ENCODE measurements around the genes RPA3, ENSG00000226690 and ARL4A.

DNA sequence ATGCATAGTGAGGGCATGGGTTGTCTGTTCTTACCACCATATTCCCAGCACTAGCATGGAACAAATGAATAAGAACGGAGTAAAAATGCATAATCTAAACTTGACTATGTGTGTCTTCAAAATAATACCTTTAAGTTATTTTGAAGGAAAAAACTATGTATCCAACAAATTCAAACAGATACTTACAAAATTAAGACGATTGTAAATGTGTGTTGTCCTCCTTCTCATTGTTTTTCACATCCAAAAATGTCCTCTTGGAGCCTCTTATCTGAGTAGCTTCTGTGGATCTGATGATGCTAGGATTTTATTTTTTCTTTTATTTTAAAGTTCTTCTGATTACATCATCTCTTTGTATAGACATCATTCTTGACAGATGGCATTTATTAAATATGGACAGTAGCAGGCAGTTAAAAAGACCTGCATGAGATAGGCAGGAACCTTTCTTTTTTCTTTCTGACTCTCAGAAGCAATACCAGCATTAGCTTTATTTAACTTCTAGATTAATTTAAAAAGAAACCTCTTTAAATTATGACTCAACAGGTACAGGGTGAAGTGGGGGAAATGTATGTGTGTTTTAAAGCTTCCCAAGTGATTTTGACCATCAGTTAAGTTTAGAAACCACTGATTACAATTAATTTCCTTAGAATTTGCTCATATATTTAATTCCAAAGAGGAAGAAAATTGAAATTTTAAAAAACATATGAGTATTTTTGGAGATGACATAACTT, at the start of gene RPA3:
RPA3 (minus strand) TSS at position 279 of the 728 bp plus-strand sequence.
- CAGE, long polyA plus RNA = no peak
- RRBS = no CpG with 5 or more reads among the region's 2 CpGs

DNA sequence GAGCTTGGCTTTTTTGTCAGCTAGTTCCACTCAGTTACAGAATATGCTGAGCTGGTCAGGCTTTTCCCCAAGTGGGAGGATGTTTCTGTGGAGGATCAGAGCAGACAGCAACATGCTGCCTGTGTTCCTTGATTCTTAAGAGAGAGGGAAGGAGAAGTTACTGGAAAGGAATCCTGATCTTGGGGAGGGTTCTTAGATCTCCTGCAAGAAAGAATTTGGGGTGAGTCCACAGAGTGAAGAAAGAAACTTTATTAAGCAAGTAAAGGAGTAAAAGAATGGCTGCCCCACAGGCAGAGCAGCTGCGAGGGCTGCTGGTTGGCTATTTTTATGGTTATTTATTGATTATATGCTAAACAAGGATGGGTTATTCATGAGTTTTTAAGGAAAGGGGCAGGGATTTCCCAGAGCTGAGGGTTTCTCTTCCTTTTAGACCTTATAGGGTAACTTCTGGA, 76.9 kb upstream of the RPA3 start:
- CAGE, long polyA plus RNA = no peak
- RRBS = no CpG with 5 or more reads among the region's 1 CpG

- CAGE, long polyA plus RNA = no peak
- RRBS = no CpG with 5 or more reads among the region's 1 CpG
Measured at GRCh38 chr7:7812146-7812505, 93.7 kb upstream of the RPA3 start.

DNA sequence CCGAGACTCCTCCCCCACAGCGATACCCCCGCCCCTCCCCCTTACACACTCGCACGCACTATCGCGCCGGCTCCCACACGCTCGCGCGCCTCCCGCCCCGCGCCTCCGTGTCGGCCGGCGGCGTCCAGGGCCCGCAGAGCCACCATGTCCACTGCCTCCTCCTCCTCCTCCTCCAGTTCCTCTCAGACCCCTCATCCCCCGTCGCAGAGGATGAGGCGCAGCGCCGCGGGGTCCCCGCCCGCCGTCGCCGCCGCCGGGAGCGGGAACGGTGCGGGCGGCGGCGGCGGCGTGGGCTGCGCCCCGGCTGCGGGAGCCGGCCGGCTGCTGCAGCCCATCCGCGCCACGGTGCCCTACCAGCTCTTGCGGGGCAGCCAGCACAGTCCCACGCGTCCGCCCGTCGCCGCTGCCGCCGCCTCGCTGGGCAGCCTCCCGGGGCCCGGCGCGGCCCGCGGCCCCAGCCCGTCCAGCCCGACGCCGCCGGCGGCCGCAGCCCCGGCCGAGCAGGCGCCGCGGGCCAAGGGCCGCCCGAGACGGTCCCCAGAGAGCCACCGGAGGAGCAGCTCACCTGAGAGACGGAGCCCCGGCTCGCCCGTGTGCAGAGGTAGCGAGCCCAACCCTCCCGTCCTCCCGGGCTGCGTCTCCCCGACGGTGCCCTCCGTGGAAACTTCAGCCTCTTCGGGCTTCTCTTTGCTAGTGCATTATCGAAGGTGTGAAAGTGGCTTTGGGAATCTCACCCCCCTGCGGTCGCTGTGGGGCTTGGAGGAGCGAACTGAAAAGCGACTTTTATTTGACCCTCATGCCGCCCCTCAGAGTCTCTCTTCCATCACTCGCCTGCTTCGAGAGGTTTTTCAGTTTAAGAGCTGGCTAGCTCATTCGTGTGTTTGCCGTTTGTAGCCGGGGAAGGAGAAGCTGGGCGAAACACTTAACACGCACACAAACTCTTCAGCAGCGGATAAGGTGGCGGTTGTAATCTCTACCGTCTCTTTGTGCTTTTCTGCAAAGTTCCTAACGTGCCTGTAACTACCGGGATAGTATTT, 929 bp downstream of the GLCCI1 start:
- CAGE, long polyA plus RNA = no peak
- RRBS = 2% methylated on average over 53 of the region's 112 CpGs

- CAGE, long polyA plus RNA = no peak
- RRBS = no CpG with 5 or more reads among the region's 6 CpGs
Measured at GRCh38 chr7:7970244-7970510, 1.6 kb downstream of the GLCCI1 start.

DNA sequence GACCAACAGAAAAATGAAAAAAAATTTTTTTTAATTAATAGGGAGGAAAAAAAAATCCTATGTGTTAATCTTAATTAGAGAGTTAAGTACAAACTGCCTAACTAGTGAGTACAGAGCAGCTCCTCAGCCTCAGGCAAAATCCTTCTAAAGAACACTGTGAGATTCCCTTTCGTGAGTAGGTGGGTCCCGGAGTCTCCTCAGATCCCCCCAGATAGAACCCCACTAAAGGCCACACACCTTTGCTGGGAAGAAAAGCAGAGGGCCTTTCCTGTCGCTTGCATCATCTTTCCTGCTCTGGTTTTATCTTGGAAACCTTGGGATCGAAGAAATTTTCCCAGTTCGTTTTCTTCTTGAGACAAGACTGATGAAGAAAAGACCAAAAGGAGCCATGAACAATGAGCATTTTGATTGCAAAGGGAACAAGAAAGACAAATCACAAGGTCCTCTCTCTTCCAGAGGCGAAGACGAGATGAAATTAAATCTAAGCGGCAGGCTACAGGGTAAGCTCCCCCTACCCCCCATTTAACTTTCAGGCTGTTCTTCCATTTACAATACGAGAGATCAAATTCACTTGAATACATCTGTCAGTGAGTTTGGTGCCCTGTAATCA, 40.8 kb downstream of the ICA1 start:
- CAGE, long polyA plus RNA = no peak
- RRBS = no CpG with 5 or more reads among the region's 9 CpGs

DNA sequence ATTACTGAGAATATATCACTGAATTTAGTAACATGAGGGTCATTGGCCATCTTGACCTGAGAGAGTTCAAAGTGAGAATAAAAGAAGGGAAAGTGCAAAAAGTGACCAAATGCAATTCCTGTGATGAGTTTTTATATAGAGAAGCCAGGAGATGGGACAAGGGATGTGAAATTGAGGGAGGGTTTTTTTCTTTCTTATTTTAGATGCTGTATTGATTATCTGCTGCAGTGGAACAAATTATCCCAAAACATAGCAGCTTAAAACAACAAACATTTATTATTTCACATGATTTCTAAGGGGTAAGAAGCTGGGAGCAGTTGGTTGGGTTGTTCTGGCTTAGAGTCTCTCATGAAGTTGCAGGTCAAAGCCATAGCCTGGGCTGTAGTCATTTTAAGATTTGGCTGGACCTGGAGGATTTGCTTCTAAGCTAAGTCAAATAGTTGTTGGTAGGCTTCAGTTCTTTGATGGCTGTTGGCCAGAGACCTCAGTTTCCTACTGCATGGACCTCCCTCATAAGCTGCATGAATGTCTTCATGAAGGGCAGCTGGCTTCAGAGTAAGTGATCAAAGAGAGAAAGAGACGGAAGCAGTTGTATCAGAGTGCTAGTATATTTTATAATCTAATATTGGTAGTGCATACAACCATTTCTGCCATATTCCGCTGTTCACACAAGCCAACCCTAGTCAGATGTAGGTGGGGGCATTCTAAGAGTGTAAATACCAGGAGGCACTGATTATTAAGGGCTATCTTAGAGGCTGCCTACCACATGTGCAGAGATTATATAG, 23.8 kb downstream of the PHF14 start:
- CAGE, long polyA plus RNA = no peak
- RRBS = no CpG with 5 or more reads among the region's 2 CpGs

DNA sequence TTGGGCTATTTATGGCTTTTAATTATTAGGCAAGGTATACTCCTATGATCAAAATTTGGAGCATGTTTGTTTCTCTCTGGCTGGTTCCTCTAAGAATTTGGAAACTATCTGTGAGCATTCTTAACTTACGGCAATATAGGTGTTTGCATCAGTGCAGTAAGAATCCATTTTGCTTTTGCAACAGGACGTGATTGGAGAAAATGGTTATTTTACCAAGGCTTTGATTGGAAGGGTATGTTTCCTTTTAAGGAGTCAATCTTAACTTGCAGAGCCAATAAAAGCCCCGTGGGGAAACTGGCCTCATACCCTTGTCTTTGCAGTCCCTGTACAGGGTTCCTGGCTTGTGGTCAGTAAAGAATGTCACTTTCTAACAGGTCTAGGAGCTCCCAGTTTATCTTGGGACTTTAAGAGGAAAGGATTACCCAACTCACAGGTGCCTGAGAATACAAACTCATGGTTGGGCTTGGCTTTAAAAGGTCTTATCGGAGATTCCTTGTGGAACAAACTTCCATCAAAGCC, 221.7 kb downstream of the PHF14 start:
- CAGE, long polyA plus RNA = no peak
- RRBS = no CpG with 5 or more reads among the region's 4 CpGs

- CAGE, long polyA plus RNA = no peak
- RRBS = no CpG with 5 or more reads among the region's 5 CpGs
Measured at GRCh38 chr7:11792106-11792501, 39.9 kb downstream of the THSD7A start.

DNA sequence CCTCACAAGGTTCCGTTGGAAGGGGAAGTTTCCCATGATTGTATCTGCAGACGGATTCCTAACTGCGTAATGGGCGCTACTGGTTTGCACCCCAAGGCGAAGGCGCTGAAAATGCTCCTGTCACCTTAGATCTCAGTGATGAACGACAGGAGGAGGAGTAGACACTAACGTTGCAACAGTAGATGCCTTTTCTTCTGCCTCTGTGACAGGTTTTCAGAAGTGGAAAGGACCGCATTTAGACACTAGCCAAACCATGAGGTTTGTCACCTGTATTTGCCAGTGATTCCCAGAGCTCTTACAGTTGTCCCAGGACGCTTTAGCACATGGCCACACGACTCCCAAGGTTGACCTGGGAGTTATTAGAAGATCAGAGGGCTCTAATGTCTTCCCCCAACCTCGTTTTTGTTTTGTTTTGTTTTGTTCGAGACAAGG, 508 bp upstream of the VWDE start:
- CAGE, long polyA plus RNA = no peak
- RRBS = no CpG with 5 or more reads among the region's 13 CpGs

DNA sequence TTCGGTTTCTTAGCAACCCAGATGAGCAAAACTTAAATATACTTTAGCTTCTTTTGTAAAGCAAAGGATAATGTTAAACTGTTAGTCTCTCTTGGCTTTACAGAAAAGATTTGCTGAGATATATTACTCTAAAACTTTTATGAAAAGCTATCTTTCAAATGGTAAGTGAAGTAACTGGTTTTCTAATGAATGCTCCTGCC, at the start of gene ENSG00000226690:
ENSG00000226690 (plus strand) TSS at position 56 of the 200 bp plus-strand sequence.
- CAGE, long polyA plus RNA = no peak
- RRBS = no CpG with 5 or more reads among the region's 1 CpG

DNA sequence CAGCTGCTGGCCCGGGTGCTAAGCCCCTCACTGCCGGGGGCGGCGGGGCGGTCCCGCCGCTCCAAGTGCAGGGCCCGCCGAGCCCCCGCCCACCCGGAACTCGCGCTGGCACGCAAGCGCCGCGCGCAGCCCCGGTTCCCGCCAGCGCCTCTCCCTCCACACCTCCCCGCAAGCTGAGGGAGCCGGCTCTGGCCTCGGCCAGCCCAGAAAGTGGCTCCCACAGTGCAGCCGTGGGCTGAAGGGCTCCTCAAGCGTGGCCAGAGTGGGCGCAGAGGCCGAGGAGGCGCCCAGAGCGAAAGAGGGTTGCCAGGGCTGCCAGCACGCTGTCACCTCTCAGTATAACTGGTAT, 14.2 kb upstream of the SCIN start:
- CAGE, long polyA plus RNA = no peak
- RRBS = 83% methylated on average over 6 of the region's 31 CpGs

- CAGE, long polyA plus RNA = no peak
- RRBS = no CpG with 5 or more reads among the region's 5 CpGs
Measured at GRCh38 chr7:12571621-12572111, 1.1 kb downstream of the SCIN start.

- CAGE, long polyA plus RNA = no peak
- RRBS = no CpG with 5 or more reads among the region's 20 CpGs
Measured at GRCh38 chr7:12687530-12688285, at the start of gene ARL4A. Gene ARL4A (plus strand): TSS chr7:12687633.

DNA sequence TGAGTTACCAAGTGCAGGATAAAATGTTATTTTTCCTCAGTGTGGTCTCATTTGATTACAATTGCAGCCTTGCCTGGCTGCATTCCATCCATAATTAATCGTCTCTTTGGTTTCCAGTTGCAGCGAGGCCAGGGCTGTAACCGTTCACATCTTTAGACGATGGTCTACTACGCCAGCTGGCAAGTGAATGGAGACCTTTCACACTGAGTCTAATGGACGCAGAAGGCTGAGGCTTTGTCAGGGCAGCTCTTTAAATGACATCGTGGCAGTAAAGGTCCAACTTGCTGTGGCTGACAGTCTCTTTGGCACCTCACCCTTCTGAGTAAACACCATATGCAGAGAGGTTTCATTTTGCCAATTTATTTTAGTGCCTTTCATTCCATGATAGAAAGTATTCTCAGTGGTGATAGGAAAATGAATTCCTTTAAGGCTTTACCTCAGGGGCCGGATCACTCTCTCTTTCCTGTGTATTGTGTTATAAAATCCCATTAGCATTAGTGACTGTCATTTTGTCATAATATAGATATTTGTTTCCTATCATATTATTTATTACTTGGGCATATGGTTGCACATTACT, 84.1 kb downstream of the ARL4A start:
- CAGE, long polyA plus RNA = no peak
- RRBS = no CpG with 5 or more reads among the region's 8 CpGs

- CAGE, long polyA plus RNA = no peak
- RRBS = no CpG with 5 or more reads among the region's 5 CpGs
Measured at GRCh38 chr7:12785470-12785958, 98.1 kb downstream of the ARL4A start.

GRCh38 chr7:13919805-13920373, 69.6 kb downstream of the ETV1 start:
- CAGE, long polyA plus RNA = no peak

GRCh38 chr7:13982773-13983471, 6.5 kb downstream of the ETV1 start:
- CAGE, long polyA plus RNA = no peak
- RRBS = no CpG with 5 or more reads among the region's 4 CpGs

DNA sequence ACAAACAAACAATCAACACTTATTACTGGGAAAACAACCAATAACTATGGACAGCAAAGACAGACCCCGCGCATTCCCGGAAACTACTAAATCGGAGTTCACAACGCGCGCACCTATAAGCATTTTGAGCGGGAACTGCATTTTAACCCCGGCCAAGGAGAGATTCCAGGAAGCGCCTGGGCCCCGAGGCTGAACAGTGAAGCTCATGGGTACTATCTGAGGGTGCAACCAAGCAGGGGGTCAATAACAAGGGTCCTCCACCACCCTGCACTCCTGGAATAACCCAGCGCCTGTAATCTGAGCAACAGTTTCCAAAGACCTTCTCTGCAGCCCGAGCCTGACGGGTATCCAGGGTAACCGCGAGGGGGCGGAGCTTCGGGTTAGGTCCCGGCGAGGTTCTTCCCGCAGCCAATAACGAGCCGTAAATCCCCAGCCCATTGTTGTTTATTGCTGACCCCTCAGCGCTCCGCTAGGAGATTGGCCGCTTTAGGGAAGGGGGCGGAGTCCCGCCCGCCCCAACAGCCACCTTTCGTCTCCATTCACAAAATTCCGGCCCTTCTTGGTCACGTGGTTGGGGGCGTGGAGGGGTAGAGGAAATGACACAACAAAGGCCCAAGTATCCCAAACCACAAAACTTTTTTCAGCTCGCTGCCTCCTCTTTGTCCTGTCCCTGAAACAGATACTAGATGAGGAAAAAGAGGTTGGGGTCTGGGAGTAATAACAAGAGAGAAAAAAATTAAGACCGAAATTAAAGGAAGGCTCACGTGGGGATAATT, 1.7 kb upstream of the ETV1 start:
- CAGE, long polyA plus RNA = no peak
- RRBS = 2% methylated on average over 9 of the region's 36 CpGs

DNA sequence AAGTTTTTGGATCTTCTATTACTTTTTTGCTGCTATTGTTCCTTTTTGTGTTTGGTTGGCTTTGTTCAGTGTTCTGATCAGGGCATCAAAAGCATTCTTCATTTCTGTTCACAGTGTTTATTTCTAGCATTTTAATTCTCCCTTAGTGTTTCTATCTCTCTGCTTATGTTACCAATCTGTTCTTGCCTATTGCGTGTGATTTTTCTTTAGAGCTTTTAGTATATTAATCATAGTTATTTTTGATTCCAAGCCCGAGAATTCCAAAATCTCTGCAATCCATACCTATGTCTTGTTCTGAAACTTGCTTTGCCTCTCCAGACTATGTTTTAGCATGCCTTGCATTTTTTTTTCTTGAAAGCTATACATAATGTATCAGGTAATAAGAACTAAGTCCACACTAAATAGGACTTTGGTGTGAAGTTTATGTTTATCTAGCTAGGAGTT, 95.3 kb upstream of the ETV1 start:
- CAGE, long polyA plus RNA = no peak
- RRBS = no CpG with 5 or more reads among the region's 2 CpGs